A375 (cell line): ENCODE data around the gene HSPB1.

DNA sequence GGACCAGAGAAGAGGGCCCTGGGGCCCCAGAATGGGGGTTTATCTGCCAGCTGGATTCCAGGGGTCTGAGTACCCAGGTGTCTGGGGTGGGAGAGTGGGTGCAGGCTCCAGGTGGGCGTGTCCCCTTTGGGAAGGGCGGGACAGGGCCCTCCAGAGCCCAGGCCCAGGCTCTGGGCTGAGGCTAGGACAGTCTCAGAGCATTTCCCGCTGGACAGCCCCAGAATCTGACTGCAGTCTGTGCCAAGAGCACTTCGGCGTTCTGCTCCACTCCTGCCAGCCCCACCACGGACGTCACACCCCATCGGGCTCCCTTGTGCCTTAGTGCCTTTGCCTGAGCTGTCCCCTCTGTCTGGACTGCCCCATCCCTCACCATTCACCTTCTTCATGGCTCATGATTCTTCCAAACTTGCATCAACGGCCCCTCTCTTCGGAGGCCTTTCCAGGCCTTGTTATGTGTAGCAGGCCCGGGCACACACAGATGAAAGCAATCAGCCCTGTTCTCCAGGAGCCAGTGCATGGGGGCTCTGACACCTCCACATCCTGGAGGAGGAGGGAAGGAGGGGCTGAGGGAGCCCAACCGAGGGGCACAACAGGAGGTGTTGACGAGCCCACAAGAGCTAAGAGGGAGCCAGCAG is 41.5 kb downstream of the GTF2IRD1 start:
- RAMPAGE, long total RNA = no peak

DNA sequence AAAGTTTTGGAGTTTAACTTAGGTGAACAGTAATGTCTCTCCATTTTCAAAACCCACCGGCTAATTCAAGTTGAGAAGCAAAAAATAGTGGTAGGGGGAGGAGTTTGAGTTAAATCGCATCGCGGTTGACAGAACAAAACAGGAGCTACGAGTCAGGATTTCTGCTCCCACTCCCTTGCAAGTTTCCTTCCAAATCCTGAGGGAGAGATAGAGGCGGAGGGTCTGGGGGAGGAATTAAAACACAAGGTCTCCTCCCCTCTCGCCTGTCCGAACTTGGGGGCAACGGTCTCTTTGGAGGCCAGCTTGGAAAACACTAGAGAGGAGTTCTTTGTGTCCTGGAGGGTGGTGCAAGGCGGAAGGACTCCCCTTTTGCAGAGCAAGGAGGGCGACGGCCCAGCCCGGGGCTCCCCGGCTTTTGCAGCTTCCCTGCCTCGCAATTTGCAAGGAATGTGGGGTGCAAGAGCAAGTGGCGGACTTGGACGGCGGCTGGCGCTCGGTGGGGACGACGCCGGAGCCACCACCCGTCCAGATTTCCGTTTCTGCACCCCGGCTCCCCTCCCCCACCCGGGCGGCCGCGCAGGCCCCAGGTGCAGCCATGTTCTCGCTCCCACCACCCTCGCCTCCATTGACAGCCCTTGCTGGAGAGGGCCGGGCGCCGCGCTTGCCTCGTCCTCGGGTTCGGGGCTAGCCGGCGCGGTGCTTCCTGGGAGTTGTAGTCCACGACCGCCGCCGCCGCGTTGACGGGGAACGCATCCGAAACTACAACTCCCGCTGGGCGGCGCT is 492 bp upstream of the GTF2I start:
- RAMPAGE, long total RNA = no peak

- RAMPAGE, long total RNA = no peak
Measured at GRCh38 chr7:74716632-74717105, 57.1 kb upstream of the NCF1 start.

- RAMPAGE, long total RNA = no peak
Measured at GRCh38 chr7:74732275-74732858, 41.4 kb upstream of the NCF1 start.

DNA sequence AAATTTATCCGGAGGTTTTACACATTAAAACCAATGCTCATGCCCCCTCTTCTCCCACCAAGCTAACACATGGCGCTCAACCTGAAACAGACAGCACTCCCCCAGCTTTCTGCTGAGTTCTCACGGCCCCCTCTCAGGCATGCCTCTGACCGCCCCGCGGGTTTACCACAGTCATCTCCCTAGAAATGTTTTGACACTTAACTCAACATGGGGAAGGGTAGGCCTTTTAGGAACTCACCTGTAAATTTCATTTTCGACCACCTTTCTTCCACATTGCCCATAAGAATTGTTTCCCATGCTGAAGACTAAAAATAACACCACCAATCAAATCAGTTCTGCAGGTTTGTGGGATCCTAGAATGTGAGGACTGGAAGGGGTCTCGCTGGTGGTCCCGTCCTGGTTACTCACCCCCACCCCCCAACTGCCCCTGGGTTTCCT is 9.2 kb downstream of the RCC1L start:
- RAMPAGE, long total RNA = no peak

GRCh38 chr7:75515695-75516416 is 23.7 kb downstream of the SPDYE5 start:
- RAMPAGE, long total RNA = no peak

DNA sequence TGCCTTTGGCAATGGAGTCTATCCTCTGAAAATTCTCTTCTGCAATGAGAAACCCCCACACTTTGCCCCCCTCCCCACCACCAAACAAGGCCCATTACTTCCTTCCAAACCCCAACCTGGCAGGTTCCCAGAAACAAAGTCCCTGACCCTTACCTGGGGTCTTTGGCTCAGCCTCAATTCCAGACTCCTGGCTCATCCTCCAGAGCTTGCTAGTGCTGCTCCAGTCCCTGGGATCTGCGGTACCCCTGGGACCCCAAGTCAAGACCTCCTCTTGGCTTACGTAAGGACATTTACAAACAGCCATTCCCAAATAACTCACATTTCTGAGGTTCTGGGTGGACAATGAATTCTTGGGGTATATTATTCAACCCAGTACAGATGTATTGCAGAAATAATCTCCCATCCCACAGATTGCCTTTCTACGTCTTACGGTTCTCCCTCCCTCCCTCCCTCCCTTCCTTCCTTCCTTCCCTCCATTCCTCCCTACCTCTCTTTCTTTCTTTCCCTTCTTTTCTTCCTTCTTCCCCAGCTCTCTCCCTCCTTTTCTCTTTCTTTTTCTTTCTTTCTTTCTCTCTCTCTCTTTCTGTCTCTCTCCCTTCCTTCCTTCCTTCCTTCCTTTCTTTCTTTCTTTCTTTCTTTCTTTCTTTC is 17.7 kb upstream of the CCL26 start:
- RAMPAGE, long total RNA = no peak

- RAMPAGE, long total RNA = no peak
Measured at GRCh38 chr7:75914004-75915012, 647 bp upstream of the POR start.

DNA sequence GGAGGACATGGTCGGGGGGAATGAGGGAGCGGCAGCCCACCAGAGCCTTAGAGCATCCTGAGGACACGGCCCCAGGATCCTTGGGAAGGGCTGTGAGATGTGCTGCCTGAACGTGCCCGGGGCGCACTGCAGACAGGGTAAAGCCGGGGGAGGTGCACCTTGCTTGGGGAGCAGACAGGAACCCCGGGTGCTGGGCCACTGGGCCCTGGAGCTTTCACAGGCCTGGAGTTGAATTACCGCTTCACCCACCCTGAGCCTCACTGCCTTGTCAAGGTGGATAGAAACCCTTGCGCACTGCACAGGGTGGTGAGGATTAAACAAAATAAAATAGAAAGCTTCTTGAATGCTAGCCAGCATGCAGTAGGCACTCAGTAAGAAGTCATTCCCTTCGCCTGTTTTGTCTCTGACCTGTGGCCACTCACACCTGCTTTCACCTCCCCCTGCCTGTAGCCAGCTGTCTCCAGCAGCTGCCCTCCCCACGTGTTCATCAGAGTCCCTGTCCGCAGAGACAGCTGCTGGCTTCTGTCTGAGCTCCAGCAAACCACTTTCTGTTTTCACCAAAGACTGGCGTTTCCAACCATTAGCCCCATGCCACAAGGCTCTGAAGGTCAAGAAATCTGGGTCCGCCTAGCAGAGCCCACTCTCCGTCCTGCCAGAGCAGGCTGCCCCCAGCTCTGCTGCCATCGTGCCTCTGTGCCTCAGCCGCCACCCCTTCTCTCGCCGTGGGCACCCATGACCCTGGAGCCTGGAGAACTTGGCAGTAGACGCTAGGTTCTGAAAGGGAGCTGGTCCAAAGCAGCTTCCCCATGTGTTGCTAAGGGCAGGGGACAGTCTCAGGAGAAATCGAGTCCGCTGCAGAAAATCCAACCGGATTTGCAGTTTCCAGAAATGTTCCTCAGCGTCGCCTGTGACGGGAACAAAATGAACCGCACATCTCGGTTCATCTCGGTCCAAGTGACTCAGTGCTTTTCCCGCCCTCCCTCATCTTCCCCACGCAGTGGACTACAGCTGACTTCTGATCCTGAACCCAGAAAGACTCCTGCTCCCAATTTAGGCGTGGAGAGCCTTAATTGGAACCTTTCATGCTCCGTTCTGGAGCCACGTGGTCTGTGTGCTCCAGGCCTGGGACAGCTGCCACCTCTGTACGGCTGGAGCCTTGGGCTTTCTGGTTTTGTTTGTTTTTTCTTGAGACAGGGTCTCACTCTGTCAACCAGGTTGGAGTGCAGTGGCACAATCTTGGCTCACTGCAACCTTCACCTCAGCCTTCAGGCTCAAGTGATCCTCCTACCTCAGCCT is 28.1 kb downstream of the TMEM120A start:
- RAMPAGE, long total RNA = no peak

GRCh38 chr7:75979171-75979981 is 15.0 kb downstream of the TMEM120A start:
- RAMPAGE, long total RNA = no peak

DNA sequence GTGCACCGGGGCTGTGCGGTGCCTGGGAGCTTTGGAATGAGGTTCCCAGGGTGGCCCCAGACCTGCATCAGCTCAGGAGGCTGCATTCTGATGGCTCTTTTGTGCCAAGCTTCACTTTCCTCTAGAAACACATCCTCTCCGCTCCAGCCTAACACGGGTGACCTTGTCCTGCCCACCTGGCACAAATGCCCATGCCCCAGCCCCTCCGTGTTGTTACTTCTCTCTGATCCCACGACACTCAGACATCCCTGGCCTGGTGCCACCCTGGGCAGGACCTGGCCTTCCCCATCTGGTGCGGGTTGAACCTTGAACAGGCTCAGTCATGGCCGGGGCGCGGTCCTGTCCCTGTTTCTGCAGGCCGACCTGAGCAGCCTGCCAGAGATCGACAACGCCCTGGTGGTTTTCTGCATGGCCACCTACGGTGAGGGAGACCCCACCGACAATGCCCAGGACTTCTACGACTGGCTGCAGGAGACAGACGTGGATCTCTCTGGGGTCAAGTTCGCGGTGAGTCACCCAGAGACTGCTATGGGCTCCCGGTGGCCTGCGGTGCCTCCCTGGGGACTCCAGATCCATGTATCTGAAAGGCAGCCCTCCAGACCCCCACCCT is 14.3 kb downstream of the TMEM120A start:
- RAMPAGE, long total RNA = no peak

DNA sequence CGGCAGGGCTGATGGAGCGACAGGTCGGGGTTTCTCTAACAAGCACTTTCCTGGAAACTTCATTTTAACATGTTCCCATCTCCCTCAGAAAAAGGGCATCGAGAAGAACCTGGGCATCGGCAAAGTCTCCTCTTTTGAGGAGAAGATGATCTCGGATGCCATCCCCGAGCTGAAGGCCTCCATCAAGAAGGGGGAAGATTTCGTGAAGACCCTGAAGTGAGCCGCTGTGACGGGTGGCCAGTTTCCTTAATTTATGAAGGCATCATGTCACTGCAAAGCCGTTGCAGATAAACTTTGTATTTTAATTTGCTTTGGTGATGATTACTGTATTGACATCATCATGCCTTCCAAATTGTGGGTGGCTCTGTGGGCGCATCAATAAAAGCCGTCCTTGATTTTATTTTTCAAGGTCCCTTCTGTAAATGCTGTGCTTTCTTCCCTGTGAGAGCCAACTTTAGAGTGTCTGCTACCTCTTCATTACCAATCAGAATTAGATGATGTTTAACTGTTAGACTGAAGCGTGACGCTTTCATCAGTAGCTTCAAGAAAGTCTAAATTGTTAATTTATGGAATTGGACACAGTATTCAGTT is 18.4 kb downstream of the MDH2 start:
- RAMPAGE, long total RNA = no peak

- RAMPAGE, long total RNA = no peak
Measured at GRCh38 chr7:76071820-76072943, 24.3 kb downstream of the MDH2 start.

DNA sequence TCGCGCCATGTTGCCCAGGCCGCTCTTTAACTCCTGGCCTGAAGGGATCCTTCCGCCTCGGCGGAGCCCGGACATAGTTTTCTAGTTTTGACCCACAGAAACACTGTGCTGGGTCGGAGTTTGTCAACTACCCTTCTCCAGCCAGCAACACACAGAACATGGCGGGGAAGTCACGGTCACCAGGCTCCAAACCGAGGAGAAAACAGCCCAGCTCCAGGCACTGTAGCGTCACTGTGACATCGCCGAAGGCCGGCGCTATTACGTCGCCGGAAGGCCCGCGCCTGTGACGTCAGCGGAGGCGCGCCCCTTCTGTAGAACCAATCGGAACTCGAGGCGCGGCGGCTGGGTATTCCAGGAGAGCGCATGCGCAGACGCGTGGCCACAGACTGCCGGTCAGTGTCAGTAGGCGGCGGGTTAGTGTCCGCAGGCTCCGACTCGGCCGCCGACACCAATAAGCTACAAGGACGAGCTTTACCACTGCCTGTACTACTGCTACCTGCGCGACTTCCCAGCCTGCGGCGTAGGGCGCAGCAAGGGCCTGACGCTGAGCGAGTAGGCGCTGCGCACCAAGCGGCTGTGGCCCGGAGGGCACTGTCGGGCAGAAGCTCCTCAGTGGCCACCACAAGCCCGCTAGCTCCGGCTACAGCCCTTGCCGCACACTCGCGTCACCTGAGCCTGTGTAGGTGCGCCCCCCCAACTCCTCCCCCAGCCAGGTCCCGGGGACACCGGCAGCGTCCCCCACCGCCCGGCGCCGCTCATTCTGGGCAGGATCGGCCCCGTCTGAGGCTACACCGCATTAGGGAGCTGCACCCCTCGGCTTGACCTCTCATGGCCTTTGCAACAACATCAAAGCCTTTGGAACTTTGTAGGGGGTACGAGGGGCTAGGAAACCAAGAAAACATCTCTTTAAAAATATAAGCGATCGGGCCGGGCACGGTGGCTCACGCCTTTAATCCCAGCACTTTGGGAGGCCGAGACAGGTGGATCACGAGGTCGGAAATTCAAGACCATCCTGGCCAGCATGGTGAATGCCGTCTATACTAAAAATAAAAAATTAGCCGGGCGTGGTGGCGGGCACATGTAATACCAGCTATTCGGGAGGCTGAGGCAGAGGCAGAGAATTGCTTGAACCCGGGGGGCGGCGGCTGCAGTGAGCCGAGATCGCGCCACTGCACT is 35.0 kb upstream of the SRRM3 start:
- RAMPAGE, long total RNA = no peak

DNA sequence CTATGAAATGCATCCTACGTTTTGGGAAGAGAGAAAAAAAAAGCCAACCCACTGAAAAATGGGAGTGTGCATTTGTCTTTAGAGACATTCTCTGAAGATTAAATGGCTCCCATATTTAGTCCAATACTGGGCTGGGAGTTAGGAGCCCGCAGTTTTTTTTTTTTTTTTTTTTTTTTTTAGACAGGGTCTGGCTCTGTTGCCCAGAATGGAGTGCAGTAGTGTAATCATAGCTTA is 13.5 kb downstream of the SRRM3 start:
- RAMPAGE, long total RNA = no peak

- RAMPAGE, long total RNA = no peak
Measured at GRCh38 chr7:76220747-76221034, 19.0 kb downstream of the SRRM3 start.

DNA sequence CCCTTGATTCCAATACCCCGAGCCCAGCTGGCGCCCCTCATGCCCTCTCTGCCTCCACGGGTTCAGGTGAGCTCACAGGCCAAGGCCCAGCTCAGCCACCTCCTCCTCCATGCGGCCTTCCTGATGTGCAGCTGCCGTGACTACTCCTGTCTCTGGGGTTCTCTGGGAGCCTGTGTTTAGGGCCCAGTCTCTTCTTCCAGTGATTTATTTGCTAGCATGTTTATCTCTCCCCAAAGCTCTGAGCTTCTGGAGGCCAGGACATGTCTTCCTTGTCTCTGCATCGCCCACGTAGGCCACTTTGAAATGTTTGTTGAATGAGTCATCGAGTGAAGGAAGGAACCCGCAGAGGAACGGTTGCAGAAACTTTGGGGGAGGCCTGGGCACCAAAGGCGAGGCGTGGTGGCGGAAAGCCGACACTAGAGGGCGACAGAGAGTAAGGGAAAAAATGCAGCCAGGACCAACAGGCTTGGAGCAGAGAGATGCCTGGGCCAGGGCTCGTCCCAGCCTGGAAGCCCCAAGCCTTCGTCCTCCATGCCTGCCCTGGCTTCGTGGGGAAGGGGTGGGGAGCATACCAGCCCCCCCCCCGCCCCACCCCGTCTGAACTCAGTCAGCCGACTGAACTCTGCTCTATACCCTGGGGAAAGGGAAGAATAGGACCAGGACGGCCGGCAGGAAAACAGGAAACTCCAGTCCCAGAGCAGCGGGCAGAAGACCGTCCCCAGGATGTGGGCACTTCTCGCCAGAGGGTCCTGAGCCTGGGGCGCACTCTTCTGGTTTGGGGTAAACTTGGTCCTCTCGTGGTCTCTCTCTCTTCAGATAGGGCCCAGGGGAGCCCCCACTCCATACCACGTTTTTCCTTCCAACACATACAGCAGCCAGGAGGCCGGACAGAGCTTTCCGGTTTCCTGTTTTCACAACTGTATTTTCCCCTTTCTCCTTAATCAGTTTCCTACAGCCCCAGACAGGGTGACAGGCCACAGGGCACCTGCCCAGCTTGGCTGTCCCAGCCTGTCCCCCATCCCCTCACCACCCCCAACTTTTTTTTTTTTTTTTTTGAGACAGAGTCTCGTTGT is 10.8 kb upstream of the HSPB1 start:
- RAMPAGE, long total RNA = no peak

- RAMPAGE, long total RNA = no peak
Measured at GRCh38 chr7:76302056-76303091, at the start of gene HSPB1. TSS of gene HSPB1 (plus strand) at chr7:76302673.

DNA sequence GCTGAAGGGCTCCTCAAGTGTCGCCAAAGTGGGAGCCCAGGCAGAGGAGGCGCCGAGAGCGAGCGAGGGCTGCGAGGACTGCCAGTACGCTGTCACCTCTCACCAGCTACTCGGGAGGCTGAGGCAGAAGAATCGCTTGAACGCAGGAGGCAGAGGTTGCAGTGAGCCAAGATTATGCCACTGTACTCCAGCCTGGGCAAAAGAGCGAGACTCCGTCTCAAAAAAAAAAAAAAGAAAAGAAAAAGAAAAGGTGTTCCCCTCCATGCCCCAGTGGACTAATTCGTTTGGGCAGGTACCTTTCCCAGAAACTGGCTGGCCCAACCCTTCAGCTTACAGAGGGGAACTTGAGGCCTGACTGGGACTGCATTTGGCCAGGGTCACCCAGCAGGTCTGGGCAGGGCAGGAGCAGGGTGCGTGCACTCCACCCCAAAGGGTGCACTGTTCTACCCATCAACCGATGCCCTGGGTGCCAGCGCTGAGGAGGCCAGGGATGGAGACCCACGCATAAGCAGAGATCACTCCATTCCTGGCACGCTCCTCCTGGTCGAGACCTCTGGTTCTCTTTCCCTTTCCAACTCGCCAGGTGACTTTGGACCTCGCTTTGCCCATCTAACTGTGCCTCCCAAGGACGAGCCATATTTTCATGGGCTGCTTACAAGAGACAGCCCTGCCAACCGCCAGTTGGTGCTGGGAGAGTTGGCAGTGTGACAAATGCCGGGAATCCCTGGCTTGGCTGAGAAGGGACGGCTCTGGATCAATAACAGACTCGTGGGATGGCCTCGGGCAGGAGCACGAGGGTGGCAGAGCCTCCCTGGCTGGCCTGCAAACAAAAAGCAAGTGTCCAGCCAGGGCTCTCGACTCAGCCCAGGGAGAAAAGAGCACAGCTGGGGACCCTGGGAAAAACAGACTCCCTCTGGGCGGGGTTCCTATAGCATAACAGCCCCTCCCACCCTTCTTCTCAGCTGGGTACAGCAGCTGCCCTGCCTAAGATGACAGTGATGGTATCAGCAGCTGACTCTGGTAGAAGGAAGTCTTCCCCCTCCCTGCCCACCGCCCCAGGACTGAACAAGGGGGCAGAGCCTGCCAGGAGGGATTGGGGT is 7.8 kb downstream of the HSPB1 start:
- RAMPAGE, long total RNA = no peak

- RAMPAGE, long total RNA = no peak
Measured at GRCh38 chr7:76330375-76330690, 27.9 kb downstream of the HSPB1 start.